ENCODE measurements around a stretch of chr1.

- RRBS = no CpG with 5 or more reads among the region's 3 CpGs
CAGE:
- cytosol, long polyA plus RNA = no peak
- long polyA plus RNA = no peak
- nucleus, long polyA plus RNA = no peak
Measured at GRCh38 chr1:62746492-62746817, 37.5 kb upstream of the ATG4C start.

DNA sequence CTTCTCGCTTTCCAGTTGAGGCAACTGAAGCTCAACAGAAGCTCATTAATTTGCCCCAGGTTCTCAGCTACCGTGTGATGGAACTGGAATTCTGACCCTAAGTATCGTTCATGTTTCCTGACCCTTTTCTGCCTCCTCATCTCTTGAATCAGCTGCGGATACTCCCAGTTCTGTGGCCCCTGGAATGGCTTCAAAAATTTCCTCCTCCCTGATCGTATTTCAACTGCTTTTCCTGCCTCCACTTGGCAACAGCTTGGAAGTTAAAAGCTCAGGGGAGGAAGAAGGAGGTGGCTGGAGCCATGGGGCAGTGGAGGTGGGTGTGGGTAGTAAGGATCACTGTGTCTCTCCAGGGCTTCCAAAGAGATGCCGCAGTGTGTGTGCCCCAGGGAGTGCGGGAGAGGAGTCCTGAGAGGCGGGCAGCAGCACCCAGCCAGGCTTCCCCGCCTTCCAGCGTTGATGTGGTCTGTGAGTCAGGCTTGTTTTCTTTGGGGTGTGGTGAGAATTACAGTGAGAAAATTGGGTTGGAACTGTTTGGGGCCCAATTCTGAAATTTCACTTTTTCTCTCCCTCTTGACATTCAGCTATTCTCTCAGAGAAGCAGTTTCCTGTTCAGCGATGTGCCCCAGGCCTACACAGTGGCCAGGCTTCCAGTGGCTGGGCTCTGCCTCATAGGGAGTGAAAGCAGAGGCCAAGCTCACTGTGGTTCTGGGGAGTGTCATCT, 68.9 kb downstream of the PGM1 start:
- RRBS = no CpG with 5 or more reads among the region's 11 CpGs
CAGE:
- cytosol, long polyA plus RNA = no peak
- long polyA plus RNA = no peak
- nucleus, long polyA plus RNA = no peak

- RRBS = no CpG with 5 or more reads among the region's 1 CpG
CAGE:
- cytosol, long polyA plus RNA = no peak
- long polyA plus RNA = no peak
- nucleus, long polyA plus RNA = no peak
Measured at GRCh38 chr1:63820098-63820867, 46.5 kb downstream of the ROR1 start.

- RRBS = no CpG with 5 or more reads among the region's 6 CpGs
CAGE:
- cytosol, long polyA plus RNA = no peak
- long polyA plus RNA = no peak
- nucleus, long polyA plus RNA = no peak
Measured at GRCh38 chr1:63922729-63923306, 149.0 kb downstream of the ROR1 start.

DNA sequence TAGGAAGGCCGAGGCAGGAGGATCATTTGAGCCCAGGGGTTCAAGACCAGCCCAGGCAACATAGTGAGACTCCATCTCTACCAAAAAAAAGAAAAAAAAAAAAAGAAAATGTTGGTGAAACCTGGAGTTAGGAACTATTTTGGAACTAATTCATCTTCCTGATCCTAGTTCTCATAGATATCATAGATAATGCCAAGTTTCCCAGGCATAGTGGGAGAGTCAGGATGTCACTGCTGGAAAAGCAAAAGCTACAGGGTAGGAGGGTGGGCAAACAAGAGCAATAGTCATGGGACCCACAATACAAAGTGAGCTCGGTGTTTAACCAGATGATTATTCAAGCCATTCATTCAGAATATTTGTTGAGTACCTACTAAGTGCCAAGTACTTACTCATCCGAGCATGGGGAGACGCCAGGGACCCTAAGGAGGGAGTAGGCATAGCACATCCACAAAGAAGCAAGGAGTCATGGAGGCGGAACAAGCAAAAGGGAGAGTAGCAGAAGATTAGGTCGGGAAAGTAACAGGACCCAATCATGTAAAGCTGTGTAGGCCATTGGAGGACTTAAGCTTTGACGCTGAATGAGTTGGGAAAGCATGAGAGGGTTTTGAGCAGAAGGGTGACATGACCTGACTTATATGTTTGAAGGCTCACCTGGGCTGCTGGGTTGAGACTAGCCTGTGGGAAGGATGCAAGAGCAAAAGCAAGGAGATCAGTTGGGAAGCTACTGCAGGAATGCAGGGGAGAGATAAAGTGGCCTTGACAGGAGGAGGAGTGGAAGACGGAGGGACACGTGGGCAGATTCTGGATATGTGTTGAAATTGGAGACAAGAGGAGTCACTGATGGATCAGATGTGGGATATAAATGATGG, 59.9 kb upstream of the UBE2U start:
- RRBS = no CpG with 5 or more reads among the region's 9 CpGs
CAGE:
- cytosol, long polyA plus RNA = no peak
- long polyA plus RNA = no peak
- nucleus, long polyA plus RNA = no peak

DNA sequence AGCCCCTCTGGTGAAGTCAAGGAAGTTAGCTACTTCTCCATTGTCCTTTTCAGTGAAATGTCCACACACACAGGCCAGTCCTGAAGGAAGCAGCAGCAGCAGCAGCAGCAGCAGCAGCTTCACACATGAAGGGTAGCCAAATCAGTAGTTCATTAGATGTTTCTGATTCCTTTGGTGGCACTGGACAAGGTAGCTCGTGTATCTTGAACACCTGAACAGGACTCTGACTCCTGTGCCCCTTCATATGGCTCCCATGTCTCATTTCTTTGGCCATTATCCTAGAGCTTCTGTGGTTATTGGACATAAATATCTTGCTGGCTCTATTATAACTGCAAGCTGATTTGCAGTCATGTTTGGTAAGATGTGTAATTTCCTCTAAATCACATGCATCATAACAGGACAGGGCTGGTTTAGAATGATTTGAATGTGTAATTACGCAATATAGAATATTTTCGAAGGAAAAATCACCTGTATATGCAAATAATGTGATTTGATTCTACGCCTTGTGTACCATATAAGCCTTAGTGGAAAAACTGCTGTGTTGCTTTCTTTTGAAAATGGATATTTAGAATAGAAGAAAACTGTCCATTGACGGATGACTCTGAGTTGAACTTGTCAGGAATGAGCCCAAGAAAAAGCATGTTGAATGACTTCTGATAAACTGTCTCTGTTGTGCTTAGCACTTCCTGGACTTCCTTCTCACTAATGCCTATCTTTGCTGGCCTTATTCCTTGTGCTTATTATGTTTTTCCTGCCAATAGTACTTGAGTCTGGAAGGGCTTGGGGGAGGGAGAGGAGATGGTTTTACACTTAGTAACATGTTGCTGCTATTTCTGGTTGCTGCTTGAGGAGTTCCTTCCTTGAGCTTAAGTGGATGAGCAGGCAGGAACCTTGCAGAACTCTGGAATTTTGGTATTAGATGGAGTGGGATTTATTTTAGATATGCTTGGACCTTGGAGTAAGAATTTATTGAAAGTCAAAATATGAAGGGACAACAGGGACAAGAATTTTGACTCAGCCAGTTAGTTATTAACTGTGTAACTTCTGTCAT, 6.4 kb downstream of the CACHD1 start:
- RRBS = no CpG with 5 or more reads among the region's 5 CpGs
CAGE:
- cytosol, long polyA plus RNA = no peak
- long polyA plus RNA = no peak
- nucleus, long polyA plus RNA = no peak

- RRBS = no CpG with 5 or more reads among the region's 22 CpGs
CAGE:
- cytosol, long polyA plus RNA = no peak
- long polyA plus RNA = no peak
- nucleus, long polyA plus RNA = no peak
Measured at GRCh38 chr1:64505092-64505667, 35.3 kb downstream of the CACHD1 start.

- RRBS = no CpG with 5 or more reads among the region's 7 CpGs
CAGE:
- cytosol, long polyA plus RNA = no peak
- long polyA plus RNA = no peak
- nucleus, long polyA plus RNA = no peak
Measured at GRCh38 chr1:64844623-64845021, 99.7 kb downstream of the RAVER2 start.

DNA sequence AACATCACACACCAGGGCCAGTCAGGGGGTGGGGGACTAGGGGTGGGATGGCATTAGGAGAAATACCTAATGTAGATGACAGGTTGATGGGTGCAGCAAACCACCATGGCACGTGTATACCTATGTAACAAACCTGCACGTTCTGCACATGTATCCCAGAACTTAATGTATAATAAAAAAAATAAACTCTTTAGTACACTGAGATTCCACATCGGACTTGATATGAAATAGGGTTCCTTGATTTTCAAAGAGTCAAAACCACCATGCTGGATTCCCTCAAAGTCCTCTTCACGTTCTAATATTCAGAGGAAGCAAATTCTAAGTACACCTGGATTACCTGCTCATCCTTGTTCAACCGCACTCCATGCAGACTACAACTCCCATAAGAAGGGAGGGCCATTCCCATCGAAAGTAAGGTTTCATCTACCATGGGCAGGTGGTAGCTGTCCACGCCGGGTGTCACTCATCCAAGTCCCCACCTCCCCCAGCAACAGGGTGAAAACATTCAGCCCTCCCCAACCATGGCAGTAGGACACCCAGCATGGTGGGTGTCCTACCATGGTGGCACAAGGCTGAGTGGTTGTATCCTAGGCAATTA, 35.3 kb downstream of the JAK1 start:
- RRBS = no CpG with 5 or more reads among the region's 8 CpGs
CAGE:
- cytosol, long polyA plus RNA = no peak
- long polyA plus RNA = no peak
- nucleus, long polyA plus RNA = no peak

GRCh38 chr1:65049276-65049995, 83.1 kb upstream of the JAK1 start:
- RRBS = no CpG with 5 or more reads among the region's 8 CpGs
CAGE:
- cytosol, long polyA plus RNA = no peak
- long polyA plus RNA = no peak
- nucleus, long polyA plus RNA = no peak

- RRBS = 14% methylated on average over 6 of the region's 20 CpGs
CAGE:
- cytosol, long polyA plus RNA = no peak
- long polyA plus RNA = no peak
- nucleus, long polyA plus RNA = start-site peak on the plus strand at chr1:65067725-65067736, 5 reads; start-site peak on the plus strand at chr1:65067807-65067861, 5 reads
Measured at GRCh38 chr1:65067622-65067991, 80.4 kb upstream of the AK4 start.

DNA sequence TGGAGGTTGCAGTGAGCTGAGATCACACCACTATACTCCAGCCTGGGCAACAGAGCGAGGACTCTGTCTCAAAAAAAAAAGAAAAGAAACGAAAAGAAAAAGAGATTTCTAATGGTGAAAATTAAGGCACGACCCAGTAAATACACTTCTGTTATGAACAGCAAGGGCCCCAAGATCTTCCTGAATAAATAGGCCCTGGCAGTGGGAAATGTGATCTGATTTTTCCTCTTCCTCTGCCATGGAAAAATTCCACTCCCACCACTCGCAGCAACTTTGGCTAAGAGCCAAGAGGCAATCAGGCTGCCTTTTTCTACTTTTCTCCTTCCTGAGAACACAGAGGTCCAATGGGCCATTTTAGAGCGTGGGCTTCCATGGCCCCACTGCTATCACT, 33.8 kb upstream of the AK4 start:
- RRBS = no CpG with 5 or more reads among the region's 5 CpGs
CAGE:
- cytosol, long polyA plus RNA = no peak
- long polyA plus RNA = no peak
- nucleus, long polyA plus RNA = no peak

DNA sequence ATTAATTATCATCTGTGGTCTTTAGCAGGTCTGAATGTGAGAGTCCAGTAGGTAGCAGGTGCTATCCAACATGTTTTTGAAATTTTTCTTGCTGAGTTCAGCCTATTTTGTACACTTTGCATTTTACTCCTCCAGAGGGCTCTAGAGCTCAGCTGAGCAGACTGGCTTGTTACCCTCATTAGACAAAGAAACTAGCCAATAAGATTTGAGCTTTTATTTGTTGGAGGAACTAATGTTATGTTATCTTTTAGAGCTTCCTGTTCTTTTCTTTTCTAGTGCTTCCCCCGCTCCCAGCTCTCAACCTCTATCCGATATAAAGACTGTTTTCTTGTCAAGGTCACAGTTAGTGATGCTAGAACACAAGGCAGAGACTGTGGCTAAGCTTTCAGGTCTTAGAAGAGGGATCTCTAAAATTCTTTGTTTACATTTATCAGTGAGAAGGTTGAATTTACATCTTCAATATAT, 67.6 kb downstream of the AK4 start:
- RRBS = no CpG with 5 or more reads among the region's 2 CpGs
CAGE:
- cytosol, long polyA plus RNA = no peak
- long polyA plus RNA = no peak
- nucleus, long polyA plus RNA = no peak

DNA sequence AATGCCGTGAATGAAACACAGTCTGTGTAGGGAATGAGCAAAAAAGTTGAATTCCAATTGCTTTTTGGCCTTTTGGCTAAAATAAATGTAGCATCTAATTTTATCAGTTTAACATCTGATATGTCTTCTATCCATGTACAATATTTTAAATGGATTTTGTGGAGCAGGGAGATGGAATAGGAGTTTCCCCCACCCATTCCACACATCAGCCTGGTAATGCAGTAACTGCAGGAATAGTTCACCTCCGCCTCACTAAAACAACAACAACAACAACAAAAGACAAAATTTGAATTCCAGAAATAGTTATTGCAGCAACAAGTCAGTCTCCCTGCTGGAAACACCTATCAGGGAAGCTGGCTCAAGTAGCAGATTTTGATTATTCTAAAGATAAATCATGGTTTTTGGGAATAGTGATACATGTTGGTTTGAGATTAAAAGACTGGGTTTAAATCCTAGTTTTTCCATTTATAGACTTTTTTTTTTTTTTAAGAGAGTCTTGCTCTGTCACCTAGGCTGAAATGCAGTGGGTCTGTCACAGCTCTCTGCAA, 4.6 kb upstream of the LEPR start:
- RRBS = no CpG with 5 or more reads among the region's 2 CpGs
CAGE:
- cytosol, long polyA plus RNA = no peak
- long polyA plus RNA = no peak
- nucleus, long polyA plus RNA = no peak

- RRBS = no CpG with 5 or more reads among the region's 10 CpGs
CAGE:
- cytosol, long polyA plus RNA = no peak
- long polyA plus RNA = no peak
- nucleus, long polyA plus RNA = no peak
Measured at GRCh38 chr1:65427064-65427653, 6.7 kb downstream of the LEPR start.

DNA sequence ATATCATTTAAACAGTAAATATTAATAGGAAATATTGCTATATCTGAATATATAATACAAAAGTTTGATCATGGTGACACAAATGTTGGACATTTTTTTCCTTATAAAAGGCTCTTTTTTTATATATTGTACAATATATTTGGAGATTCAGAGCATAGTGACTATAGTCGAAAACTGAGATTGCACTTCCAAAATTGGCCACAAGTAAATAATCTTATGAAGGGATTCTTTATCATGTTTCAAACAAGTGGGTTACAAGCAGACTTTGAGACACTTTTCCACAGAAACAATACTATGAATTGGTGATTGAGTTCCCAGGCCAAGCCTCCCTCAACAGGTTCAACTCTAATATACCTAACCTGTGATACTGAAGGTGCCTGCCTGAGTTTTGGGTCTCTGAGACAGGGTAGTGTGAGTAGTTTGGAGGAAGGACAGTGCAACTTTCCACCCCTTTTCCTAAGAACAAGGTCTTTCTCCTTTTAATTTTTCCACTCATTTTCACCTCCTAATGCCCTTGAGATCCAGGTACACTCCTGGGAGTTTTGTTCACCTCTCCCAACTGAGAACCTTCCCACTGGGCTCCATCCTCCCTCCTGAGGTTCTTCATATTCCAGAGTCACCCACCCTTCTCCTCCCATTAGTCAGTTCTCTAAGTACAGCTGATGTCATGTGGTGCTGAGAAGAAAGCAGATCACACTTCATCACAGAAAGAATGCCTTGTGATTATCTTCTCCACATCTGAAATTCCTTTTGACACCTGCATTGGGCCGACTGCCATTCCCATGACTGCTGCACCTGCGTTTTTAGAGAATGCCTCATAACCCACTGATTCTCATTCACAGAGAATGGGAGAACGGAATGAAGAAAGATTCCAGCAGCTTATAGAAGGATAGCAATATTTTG, 14.0 kb downstream of the LEPR start:
- RRBS = no CpG with 5 or more reads among the region's 4 CpGs
CAGE:
- cytosol, long polyA plus RNA = no peak
- long polyA plus RNA = no peak
- nucleus, long polyA plus RNA = no peak

DNA sequence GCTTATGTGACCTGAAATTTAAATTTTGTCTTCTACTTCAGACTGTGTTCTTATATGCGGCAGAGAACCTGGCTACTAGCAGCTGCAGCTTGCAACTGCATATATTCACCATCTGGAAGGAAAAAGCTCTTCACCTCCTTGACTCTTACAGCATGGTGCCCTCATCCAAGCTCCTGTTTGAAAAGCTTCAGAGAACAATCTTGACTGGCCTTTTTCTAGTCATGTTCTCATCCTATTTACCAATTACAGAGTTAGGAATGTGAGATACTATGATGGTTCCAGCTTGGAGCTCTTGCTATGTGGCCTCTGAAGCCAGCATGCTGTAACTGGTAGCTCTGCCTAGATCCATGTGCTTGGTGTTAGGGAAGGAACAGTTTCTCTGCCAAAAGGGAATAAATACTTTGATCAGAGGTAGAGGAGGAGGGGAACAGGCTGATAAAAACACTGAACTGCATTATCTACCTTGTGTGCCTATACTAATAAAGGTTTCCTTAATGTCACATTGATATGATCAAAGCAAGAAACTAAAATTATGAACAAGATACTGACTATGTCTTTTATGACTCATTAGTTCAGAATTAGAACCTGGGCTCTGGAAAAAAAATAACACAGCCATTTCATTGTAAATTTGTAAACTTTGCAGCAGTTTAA, 92.5 kb downstream of the LEPR start:
- RRBS = no CpG with 5 or more reads among the region's 1 CpG
CAGE:
- cytosol, long polyA plus RNA = no peak
- long polyA plus RNA = no peak
- nucleus, long polyA plus RNA = no peak

- RRBS = no CpG with 5 or more reads among the region's 8 CpGs
CAGE:
- cytosol, long polyA plus RNA = no peak
- long polyA plus RNA = no peak
- nucleus, long polyA plus RNA = no peak
Measured at GRCh38 chr1:65948666-65949281, 156.1 kb downstream of the PDE4B start.

GRCh38 chr1:66251695-66252219, 282.2 kb upstream of the SGIP1 start:
- RRBS = no CpG with 5 or more reads among the region's 1 CpG
CAGE:
- cytosol, long polyA plus RNA = no peak
- long polyA plus RNA = no peak
- nucleus, long polyA plus RNA = no peak

- RRBS = no CpG with 5 or more reads among the region's 6 CpGs
CAGE:
- cytosol, long polyA plus RNA = no peak
- long polyA plus RNA = no peak
- nucleus, long polyA plus RNA = no peak
Measured at GRCh38 chr1:66300325-66300901, 233.5 kb upstream of the SGIP1 start.